Esophagus squamous epithelium (tissue), 4 donors: ENCODE measurements around the gene VWA2.

DNA sequence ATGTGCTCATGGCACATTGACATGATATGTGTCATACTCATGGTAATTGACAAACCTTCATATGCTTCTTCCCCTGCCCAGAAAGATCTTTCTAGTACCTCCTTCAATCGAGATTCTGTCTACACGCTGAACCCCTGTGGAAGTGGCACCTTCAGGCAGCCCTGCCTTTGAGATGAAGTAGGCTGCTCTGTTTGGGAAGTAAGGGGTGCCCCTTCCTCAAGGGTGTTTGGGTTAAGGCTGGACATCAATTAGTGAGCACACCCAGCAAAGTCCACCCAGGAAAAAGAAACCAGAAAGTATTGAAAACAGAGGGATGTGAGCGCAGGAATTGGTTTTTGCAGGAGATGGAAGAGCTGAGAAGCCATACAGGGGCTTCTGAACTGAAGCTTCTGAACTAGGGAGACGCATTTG, 98.7 kb upstream of the TCF7L2 start:
- PRO-cap, result no peak
- RAMPAGE, long total RNA, 4 experiments, result no peak in any of the 4 experiments

- PRO-cap, result no peak
- RAMPAGE, long total RNA, 4 experiments, result no peak in any of the 4 experiments
Measured at GRCh38 chr10:112880883-112881563, 69.0 kb upstream of the TCF7L2 start.

GRCh38 chr10:112915362-112916040, 34.5 kb upstream of the TCF7L2 start:
- PRO-cap, result unidirectional peak, plus-strand start at chr10:112915772
- RAMPAGE, long total RNA, 4 experiments, result no peak in any of the 4 experiments

GRCh38 chr10:112916069-112916509, 34.0 kb upstream of the TCF7L2 start:
- PRO-cap, result no peak
- RAMPAGE, long total RNA, 4 experiments, result no peak in any of the 4 experiments

DNA sequence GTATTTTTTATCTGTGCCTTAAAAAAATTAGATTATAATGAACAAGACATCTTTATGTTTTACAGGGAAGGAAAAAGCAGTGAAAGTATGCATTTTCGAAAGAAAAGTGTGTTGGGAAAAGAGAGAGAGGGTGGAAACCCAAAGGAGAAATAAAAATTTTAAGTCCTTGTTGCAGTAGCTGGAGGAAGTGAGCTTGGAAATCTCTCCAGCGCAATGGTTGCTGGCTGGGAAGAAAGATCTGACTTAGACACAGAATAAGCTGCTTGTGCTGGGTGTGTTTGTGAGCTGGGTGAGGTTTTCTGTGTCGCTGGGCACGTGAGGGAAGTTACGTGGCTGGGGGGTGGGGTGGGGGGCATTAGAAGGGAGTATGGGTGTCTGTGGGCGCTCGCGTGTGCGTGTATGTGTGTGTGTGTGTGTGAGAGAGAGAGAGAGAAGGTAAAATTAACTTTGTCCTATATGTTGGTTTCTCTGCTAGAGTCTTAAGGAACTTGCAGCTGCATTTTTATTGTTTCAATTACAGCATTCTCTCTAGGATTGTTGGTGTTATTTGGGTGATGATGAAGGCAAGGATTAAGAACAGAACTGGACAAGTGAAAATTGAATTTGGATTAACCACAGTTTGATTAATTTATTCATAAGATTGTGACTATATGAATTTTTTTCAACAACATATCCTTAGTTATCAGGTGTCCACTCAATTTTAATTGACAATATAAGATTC, 11.6 kb downstream of the TCF7L2 start:
- PRO-cap, result no peak
- RAMPAGE, long total RNA, 4 experiments, result no peak in any of the 4 experiments

GRCh38 chr10:113021521-113022287, 71.7 kb downstream of the TCF7L2 start:
- PRO-cap, result no peak
- RAMPAGE, long total RNA, 4 experiments, result no peak in any of the 4 experiments

GRCh38 chr10:113041978-113042617, 92.1 kb downstream of the TCF7L2 start:
- PRO-cap, result no peak
- RAMPAGE, long total RNA, 4 experiments, result no peak in any of the 4 experiments

GRCh38 chr10:113053606-113054385, 103.7 kb downstream of the TCF7L2 start:
- PRO-cap, result no peak
- RAMPAGE, long total RNA, 4 experiments, result no peak in any of the 4 experiments

DNA sequence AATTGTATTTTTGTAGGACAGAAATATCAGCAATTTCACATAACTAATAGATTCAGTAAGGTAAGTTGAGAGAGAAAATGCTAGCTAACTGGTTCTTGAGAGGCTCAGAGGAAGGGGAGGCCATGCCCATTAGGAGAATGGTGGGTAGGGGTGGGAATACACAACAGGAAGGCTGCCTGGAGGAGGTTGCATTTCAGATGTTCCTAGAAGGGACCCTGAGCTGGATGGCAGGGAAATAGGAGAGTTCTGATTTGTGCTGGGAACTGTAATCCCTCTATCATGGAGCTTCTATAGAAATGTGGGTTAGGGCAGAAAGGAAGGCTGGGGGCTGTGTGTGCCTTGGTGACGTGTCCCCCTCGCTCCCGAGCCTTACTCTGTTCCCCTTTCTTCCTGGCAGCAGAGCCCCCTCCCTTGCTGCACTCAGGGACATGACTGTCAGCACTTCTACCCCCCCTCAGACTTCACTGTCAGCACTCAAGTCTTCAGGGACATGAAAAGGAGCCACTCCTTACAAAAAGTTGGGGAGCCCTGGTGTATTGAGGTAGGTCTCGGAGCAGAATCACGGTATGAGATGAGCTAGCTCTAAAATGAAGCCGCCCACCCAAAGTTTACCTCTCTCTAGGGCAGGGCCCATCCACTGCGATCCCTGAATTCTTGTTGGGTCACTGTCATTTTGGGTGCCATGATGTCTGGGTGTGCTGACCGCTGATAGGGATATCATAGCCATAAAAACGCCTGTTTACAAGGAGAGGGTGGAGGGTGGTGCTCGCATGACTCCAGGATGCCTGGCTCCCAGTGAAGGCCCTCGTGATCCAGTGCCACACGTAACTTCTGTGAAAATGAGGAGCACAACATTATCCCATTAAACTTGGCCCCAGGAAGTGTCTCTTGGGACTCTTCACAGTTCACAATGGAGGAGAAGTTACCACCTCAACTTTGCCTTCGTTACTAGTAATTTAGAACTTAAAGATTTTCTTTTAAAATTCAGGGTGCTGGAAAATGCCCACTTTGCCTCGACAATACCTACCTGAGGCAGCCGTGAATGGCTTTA, 139.3 kb downstream of the TCF7L2 start:
- PRO-cap, result no peak
- RAMPAGE, long total RNA, 4 experiments, result no peak in any of the 4 experiments

GRCh38 chr10:113093834-113094449, 143.9 kb downstream of the TCF7L2 start:
- PRO-cap, result no peak
- RAMPAGE, long total RNA, 4 experiments, result no peak in any of the 4 experiments

DNA sequence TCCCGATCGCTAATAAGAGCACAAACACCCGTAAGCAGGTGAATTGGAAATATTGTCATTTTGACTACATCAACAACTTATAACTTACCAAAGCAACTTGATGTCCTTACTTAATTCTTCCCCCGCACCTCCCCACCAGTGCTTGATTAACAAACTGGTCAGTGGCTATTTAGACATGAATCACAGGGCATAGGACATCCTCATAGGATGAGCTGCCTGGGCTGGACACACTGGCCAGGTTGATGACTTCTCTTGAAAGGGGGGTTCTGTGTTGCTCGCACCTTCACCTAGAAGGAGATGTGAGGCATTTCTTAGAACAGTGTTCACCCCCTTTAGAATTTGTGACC, 163.2 kb downstream of the TCF7L2 start:
- PRO-cap, result no peak
- RAMPAGE, long total RNA, 4 experiments, result no peak in any of the 4 experiments

DNA sequence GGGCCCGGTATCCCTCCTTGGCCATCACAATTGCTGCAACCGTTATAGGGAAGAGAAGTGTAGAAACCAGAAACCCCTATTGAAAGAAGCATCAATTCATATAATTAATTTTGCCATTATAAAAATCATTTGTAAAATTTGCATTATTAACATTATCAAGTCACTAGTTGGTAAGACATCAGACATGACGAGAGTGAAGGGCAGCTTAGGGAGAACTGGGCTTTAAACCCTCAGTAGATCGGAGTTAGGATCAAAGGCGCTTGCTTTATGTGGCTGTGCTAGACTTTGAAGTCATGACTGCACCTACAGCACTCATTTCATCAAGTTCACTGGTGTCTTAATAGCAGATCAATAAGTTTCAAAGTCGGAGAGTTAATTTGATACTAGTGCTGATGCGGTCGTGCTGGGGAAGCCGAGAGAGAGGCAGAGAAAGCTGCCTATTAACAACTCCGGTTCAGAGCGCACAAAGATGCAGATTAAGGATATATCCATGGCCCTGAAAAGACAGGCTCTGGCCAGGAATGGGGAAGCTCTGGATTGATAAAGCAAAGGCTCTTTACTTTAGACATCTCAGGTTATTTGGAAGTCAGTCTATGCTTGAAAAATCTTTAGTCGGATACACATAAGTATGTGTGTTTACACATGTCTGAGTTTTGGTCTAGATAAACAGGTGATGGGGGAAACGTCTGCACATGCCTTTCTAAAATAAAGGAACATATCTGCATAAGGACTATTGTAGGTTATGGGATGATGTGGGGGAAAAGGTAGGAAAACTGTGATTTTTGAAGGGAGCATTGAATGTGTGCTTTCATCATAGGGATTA, 173.0 kb downstream of the TCF7L2 start:
- PRO-cap, result no peak
- RAMPAGE, long total RNA, 4 experiments, result no peak in any of the 4 experiments

DNA sequence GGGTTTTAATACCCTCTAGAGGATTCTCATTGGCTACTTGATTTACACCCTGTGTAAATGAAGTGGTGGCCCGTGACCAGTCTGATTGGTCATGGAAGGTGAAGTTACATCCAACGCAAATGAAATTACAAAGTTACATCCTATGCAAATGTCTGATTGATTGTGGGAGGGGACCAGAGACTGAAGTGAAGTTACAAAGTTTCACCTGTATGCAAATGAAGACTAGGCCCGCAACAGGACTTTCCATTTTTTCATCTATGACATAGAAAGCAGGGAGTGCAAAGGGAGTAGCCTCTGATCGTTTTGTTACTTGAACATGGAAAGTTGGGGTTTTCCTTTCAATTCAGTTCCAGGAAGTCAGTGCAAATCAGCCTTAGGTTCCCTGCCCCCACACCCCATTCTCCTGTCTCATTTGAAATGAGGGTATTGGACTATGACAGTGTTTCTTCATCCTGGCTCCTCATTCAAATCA, 97.0 kb upstream of the HABP2 start:
- PRO-cap, result no peak
- RAMPAGE, long total RNA, 4 experiments, result no peak in any of the 4 experiments

DNA sequence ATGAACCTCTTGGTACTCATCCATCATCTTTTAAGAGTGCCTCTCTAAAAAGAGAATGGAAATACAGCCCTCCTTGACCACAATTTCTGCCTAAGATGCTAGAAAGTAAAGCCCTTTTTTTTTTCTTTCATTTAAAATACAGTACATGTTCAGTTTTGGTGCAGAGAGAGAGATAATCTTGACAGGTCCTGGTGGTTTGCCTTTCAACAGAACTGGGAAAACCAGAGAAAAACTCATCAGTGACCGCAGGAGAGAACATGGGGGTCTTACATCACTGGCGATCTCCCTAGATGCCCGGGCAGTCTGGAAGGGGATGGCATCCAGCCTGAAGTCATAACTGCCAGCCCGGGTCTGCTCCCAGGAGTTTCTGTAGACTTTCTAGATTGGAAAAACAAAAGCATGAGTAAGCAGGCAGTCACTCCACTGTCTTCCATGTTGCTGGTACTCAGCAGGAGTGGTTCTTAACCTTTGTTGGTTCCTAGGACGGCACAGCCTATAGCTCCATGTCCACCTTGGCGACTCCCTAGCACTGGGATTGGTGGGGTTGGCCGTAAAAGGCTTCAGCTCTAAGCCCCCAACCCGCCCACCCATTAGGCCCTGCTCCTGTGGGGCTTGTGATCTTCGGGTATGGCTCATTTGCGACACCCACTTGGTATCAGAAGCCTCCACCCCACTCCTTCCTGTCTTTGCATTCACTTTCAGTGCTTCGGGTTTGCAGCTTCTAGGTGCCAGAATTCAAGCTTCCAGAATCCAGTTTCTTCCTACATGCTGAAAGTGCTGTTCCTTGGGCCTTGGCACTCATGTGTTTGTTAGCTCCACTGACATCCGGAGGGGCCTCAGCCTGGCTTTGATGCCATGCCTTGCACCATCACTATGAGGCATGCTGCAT, 39.3 kb downstream of the HABP2 start:
- PRO-cap, result no peak
- RAMPAGE, long total RNA, 4 experiments, result no peak in any of the 4 experiments

- PRO-cap, result no peak
- RAMPAGE, long total RNA, 4 experiments, result no peak in any of the 4 experiments
Measured at GRCh38 chr10:113703483-113703982, 23.8 kb downstream of the CASP7 start.

GRCh38 chr10:113873025-113873969, 18.8 kb downstream of the NHLRC2 start:
- PRO-cap, result no peak
- RAMPAGE, long total RNA, 4 experiments, result no peak in any of the 4 experiments

DNA sequence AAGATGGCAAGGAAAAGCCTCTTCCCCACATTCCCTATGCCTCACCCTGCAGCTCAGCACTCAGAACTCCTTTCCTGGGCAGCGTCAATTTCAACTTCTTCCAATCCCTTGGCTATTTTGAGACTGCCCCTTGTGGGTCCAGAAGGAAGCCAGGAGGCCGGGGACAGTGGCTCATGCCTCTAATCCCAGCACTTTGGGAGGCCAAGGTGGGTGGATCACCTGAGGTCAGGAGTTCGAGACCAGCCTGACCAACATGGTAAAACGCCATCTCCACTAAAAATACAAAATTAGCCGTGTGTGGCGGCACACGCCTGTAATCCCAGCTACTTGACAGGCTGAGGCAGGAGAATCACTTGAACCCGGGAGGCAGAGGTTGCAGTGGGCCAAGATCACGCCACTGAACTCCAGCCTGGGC, 2.3 kb upstream of the ADRB1 start:
- PRO-cap, result no peak
- RAMPAGE, long total RNA, 4 experiments, result no peak in any of the 4 experiments

DNA sequence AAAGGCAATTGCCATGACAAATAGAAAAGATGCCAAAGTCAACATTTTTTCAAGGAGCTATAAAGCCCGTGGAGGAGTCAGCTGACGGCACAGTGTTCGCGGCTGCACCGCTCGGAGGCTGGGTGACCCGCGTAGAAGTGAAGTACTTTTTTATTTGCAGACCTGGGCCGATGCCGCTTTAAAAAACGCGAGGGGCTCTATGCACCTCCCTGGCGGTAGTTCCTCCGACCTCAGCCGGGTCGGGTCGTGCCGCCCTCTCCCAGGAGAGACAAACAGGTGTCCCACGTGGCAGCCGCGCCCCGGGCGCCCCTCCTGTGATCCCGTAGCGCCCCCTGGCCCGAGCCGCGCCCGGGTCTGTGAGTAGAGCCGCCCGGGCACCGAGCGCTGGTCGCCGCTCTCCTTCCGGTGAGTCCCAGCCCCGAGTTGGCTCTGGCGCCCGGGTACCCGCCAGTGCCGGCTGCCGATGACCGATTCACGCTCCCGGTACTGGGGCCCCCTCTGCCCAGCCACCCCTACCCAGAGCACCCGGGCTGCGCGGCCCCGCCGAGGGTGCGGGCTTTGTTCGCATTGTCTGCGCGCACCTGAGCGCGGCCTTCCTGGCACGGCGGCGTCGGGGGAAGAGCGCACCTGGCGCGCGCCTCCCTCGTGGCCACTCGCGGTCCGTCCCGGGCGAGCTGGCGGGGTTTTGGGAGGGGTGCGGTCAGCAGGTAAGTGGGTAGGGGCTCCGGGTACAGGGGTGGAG, at the start of gene VWA2:
TSS of gene VWA2 (plus strand) at position 90 of the 742 bp plus-strand sequence.
- PRO-cap, result unidirectional peak, plus-strand start at position 90 of the sequence; bidirectional peak, plus-strand start at position 363 of the sequence, minus-strand start at position 259 of the sequence
- RAMPAGE, long total RNA, 4 experiments, result start-site peak on the plus strand in 3 of 4 experiments, centred at positions 360 to 386 of the sequence, 19 to 35 reads per replicate

- PRO-cap, result unidirectional peak, minus-strand start at chr10:114247116
- RAMPAGE, long total RNA, 4 experiments, result no peak in any of the 4 experiments
Measured at GRCh38 chr10:114246770-114247511, 7.9 kb downstream of the VWA2 start.

- PRO-cap, result unidirectional peak, plus-strand start at chr10:114334551
- RAMPAGE, long total RNA, 4 experiments, result no peak in any of the 4 experiments
Measured at GRCh38 chr10:114334351-114334684, 70.0 kb downstream of the AFAP1L2 start.